ENCODE measurements around the gene LPIN2.

GRCh38 chr18:3012972-3013786 is at the start of gene LPIN2:
TSS of gene LPIN2 (minus strand) at chr18:3013144.
- PRO-cap: unidirectional peak, minus-strand start at chr18:3013142; unidirectional peak, minus-strand start at chr18:3013280

DNA sequence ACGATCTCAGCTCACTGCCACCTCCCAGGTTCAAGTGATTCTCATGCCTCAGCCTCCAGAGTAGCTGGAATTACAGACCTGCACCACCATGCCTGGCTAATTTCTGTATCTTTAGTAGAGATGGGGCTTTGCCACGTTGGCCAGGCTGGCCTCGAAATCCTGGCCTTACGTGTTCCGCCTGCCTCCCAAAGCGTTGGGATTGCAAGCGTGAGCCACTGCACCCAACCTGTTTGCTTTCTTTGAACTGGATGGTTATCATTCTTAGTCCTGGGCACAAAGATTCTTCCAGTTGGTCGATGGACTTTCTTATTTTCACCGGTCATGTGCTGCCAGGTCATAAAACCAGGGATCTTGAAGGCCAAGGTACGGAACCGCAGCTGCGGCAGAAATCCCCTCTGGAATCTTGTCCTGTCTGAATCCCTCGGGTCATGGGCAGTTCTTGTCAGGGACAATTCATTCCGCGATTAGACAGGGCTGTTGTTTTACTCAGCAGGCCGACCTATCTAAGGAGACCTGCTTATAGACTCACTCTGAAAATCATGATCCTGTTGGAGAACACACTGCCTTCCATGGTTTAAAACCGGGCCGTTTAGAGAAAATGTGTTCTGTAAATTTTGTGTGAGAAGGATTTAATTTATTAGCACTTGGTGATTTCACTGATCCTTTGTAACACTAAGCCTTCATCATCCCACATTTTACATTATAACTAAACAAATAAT is 13.8 kb upstream of the LPIN2 start:
- PRO-cap: no peak

GRCh38 chr18:3061164-3061517 is 48.2 kb upstream of the LPIN2 start:
- PRO-cap: bidirectional peak, plus-strand start at chr18:3061437, minus-strand start at chr18:3061309

DNA sequence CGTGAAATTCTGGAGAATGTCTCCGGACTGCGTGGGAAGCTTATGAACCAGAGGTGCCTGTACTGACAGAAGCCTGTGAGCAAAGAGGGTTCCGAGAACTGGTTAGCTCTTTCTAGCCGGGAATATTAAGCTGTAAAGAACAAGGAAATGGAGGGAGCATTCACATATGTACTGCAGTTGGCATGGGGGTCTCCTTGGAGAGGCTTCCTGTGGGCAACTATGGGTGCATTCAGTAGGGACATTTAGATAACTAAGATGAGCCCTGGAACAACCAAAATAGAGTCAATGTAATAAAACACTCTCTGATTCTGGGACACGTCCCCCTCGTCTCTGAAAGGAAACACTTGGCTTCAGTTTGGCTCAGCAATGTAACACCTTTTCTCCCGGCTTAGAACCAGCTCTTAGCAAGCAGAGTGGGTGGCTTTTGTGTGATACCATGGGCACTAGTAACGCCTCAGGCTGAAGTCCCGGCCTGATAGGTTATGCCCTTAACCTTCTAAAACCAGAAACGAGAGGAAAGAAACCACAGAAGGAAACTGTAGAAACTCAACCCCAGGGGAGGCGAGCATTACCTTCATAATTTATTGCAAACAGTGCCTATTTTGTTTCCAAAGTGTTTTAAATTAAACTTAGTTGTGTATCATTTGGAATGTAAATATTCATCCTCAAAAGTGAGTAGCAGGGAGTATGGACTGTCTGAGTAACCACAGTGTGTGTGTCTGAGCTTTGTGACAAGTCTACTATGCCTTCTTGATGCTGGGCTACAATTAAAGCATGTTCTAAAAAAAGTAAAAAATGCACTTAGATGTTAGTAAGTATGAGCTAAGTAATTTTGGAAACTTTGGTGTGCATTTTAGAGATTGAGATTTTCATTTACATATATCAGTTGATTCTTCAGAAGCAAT is 48.9 kb upstream of the LPIN2 start:
- PRO-cap: bidirectional peak, plus-strand start at position 505 of the sequence, minus-strand start at position 403 of the sequence

- PRO-cap: no peak
Observed at GRCh38 chr18:3062917-3063233, 49.9 kb upstream of the LPIN2 start.

DNA sequence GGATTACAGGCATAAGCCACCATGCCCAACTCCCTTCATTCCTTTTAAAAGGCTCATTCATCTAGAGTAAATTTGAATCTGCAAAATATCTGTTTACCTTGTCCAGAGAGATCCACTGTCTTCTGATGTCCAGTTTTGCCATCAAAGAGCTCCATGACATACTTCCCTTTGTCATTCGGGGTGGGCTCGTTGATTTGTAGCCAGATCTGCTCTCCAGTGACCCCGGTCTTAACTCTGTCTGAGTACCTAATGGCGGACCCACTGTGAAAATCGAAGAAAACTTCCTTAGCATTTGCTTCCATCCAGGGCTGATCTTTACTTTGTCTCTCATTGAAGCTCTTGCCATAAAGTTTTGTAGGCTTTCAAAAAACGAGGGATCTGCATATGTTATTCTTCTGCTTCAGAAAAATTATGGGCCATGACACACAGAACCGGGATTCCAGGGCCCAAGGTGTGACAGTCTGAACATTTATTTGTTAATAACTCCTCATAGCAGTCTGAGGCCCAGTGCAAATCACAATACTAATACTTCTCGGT is 66.2 kb upstream of the LPIN2 start:
- PRO-cap: no peak

GRCh38 chr18:3119610-3120468 is 99.9 kb downstream of the MYOM1 start:
- PRO-cap: no peak

- PRO-cap: no peak
Observed at GRCh38 chr18:3233482-3233867, 13.7 kb upstream of the MYOM1 start.

DNA sequence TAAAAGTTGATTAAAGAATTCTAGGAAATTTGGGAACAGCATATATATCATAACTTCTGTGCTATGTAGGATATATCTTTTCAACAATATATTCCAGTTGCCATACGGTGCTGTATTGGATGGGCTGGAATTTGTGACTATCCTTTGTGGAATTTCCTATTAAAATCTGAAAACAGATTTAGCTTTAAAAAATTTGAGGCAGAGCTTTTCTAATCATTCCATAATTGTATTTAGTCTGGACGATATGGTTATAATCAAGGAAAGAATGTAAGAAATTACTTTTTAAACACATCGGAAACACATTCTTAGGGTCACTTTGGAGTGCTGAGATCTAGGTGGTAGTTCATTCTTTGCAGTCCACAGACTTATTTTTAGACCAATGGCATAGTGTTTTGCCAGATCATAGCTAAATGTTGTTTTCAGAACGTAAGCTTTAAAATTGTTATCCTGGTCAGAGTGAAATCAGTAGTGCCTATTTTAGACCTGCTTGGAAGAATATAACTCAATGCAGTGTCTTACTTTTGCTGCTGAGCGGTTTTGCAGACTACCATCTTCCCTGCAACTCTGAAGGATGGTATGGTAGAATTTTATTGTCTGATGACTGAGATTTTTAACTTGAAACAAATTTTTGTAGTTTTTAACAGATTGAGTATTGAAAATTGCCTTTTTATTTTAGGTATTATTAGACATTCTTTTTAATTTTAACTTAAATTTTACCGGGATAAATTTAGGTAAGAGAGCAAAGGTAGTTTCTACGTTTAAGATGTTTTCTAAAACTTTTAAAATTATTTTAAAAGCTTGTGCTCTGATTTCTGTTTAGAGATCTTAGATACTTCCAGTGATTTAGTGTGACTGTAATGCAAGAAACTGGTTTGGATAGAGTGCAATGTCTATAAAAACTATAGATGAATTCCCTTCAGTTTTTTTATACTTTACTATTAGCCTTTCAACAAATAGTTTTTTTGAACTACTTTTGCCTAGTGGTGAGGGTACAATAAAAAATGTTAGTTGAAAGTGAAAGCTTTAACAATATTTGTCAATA is 4.5 kb downstream of the MYL12A start:
- PRO-cap: no peak

DNA sequence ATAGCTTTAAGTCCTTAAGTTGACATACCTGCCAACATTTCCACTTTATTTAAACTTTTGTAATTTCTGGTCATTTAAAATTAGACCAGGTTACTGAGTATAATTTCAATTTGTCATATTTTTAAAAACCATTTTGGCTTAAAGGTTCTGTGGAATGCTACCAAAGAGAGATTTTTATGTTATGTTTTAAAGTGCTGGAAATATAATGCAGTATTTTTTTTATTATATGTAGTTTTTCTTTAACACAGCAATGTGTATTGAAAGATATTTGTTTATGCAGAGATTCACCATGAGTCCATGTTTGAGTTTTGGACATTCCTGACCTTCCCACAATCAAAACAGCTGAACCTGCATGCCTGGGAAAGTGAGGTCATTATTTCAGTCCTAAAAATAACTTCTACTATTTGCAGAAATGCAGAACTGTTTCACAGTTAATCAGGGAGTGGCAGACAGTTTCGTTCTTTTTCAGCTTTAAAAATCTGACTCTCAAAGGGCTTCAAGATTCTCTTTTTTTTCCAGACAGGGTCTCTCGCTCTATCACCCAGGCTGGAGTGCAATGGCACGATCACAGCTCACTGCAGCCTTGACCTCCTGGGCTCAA is 5.3 kb upstream of the MYL12B start:
- PRO-cap: no peak

- PRO-cap: no peak
Observed at GRCh38 chr18:3278451-3278821, 16.5 kb downstream of the MYL12B start.

DNA sequence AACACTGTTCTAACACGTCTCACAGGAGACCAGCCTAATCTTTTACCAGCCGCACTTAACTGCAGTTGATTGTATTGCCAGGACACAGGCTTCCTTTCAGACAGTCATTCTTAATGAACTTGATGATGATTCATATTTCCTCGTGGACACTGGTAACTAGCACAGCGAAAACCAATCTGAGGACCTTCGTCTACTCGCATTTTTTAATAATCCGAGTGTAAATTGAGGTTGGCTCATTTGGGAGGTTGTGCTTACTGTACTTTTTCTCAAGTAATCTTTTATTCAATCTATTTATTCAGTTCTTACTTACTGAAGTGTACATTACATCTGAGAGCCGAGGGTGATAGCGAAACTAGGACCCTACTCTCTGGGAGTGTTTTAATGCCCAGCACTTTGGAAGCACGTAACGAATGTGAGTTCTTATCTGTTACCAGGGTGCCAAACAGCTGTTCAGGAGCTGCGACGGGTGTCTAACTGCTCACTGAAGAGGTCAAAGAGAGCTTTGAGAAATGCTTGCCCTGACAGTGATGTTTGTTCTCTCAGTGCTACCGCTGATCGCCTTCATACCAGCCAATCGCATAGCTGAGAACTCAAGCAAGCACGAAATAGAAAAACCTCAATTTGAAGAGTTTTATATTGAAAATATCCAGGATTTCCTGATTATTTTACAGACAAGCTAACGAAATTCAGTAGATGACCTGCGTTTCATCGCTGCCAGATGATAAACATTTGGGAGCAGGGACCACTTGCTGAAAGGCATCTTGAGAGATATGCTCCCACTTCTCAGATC is 20.9 kb downstream of the MYL12B start:
- PRO-cap: no peak

GRCh38 chr18:3283885-3284339 is 22.0 kb downstream of the MYL12B start:
- PRO-cap: no peak

- PRO-cap: no peak
Observed at GRCh38 chr18:3383545-3384093, 66.4 kb upstream of the TGIF1 start.

DNA sequence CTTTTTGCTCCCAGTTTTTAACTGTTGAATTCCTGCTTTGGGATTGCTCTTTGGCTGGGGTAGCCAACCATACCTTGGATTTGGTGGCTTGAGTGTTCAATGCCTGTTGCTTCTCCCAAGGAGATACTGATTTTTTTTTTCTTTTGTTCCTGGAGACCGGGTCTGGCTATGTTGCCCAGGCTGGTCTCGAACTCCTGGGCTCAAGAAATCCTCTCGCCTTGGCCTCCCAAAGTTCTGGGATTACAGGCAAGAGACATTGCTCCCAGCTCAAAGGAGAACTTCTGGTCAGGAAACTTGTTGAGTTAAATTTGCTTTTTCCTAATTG is 3.0 kb downstream of the TGIF1 start:
- PRO-cap: no peak

GRCh38 chr18:3479867-3480393 is 30.0 kb downstream of the TGIF1 start:
- PRO-cap: no peak

DNA sequence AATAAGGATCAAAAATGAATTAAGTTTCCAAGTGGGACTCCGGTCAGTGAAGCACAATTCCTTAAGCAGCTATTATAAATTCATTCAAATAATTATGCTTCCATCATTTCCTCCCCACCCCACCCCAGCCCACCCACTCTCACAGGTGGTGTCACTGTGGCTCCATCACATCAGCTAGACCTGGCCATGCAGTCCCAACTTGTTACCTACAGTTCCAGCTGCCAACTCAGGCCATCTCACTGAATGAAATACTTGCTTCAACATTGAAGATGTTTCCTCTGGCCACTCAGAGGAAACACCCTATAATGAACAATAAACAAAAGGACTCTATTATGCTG is 134.1 kb downstream of the TGIF1 start:
- PRO-cap: no peak

DNA sequence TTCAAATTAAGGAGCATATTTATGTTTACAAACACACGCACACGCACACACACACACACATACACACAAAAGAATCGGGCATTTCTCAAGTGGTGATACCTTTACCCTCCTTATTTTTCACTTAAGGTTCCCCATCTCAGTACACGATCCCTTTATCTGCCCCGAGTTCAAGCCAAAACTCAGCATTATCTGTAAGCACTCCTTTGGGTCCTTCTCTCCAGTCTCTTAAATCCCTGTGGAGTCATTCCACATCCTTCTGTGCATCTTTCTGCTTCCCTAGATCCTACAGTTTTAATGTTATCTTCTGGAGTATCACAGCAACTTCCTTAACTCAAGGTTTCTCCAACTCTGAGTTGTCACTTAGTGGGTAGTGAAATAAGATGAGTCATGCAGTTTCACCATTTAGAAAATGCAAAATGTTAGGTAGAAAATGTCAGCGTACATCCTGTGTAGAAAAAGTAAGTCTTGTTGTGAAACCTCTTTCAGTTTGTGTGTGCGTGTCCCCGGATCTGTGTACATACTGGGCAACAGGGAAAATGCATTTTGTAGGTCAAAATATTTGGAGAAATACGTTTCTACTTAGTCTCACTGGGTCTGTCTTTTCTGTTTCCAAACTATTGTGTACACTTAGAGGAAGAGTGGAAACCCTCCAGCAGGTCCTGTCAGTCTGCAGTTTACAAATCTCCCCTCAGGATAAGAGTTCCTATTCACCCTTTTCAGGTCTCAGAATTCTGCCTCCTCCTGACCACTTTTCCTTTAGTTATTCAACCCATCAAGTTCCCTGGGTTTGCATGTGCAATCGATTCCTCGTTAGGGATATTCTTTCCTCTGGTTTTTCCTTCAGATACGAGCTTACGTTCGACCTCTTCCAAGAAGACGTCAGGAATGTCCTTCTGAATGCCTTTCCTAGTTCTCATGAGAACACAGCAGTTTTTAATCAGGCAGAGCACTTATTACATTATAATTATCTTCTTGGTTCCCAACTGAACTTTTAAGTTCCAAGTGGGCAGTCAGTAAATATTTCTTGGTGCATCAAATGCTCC is 154.8 kb downstream of the TGIF1 start:
- PRO-cap: bidirectional peak, plus-strand start at position 485 of the sequence, minus-strand start at position 350 of the sequence

DNA sequence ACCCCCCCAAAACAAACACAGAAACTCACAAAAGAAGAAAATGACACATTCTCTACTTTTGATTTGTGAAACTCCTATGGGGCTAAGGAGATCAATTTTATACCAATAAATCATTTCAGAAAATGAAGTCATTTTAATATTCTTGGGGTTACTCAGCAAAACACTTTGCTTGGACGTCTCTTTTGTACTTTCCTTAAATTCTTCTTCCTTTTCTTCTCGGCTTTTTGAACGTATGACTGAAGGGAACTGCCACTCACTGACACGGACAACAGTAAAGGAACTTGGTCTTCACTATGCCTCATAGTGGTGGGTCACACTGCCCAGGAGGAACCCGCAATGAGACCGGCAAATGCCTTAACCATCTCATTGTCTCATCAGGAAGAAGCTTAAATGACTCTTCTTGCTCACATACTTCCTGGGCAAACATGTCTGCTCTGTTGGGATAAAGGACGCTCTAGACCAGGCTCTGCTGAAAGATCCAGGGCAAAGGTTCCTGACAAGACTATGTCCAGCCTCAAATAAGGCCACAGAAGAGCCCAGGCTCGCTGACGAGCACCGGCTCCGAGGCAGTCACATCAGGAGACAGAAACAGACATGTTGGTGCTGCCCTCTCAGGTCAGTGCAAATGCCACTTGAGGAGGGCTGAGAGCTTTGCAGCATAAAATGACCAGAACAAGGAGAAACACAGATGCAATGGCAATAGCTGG is 205.4 kb downstream of the TGIF1 start:
- PRO-cap: no peak

- PRO-cap: no peak
Observed at GRCh38 chr18:3666990-3667505, 217.1 kb downstream of the TGIF1 start.